Measurements from ENCODE around the genes USP46 and SCFD2.

GRCh38 chr4:44817749-44818120 lies 91.4 kb upstream of the GNPDA2 start:
- PRO-cap: no peak
- RAMPAGE, long total RNA: no peak
- RRBS: no CpG with 5 or more reads among the region's 2 CpGs

- PRO-cap: no peak
- RAMPAGE, long total RNA: no peak
- RRBS: no CpG with 5 or more reads among the region's 2 CpGs
These were observed 8.2 kb downstream of the ATP10D start for GRCh38 chr4:47493311-47493592.

DNA sequence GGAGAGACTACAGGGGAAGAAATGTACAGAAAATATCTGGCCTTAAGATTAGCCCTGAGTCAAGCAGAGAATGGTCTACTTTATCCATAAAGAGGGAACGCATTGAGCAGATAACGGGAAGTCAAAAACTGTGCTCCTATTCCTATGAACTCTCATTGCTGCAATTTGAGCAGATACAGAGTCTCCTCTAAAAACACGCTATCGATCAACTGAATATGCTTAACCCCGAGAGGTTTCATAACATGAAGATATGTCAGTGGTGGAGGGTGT lies 133.4 kb downstream of the CORIN start:
- PRO-cap: no peak
- RAMPAGE, long total RNA: no peak
- RRBS: no CpG with 5 or more reads among the region's 5 CpGs

DNA sequence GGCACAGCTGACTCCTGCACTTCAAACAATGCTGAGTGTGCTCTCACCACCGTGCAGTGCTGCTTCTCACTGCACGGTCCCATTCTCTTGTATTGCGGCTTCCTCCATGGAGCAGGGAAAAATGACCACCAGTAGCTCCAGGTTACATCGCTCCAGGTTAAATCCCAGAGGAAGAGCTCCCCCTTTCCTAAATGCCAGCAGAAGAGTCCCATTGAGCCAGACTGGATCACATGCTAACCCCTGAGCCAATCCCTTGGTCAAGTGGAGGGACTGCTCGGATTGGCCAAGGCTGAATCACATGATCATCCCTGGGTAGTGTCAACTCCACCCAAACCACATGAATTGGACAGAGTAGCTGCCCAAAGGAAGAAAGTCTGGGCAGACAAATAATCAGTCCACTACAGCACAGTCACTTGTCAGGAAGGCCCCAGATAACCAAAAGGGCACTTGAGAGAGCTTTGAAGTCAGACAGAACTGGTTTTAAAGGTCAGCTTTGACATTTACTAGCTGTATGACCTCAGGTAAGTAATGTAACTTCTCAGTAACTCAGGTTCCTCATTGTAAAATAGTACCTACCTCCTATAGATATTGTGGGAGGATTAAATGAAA lies 14.4 kb downstream of the TEC start:
- PRO-cap: no peak
- RAMPAGE, long total RNA: no peak
- RRBS: no CpG with 5 or more reads among the region's 5 CpGs

GRCh38 chr4:48603362-48603721 lies 113.3 kb downstream of the ZAR1 start:
- PRO-cap: no peak
- RAMPAGE, long total RNA: no peak

DNA sequence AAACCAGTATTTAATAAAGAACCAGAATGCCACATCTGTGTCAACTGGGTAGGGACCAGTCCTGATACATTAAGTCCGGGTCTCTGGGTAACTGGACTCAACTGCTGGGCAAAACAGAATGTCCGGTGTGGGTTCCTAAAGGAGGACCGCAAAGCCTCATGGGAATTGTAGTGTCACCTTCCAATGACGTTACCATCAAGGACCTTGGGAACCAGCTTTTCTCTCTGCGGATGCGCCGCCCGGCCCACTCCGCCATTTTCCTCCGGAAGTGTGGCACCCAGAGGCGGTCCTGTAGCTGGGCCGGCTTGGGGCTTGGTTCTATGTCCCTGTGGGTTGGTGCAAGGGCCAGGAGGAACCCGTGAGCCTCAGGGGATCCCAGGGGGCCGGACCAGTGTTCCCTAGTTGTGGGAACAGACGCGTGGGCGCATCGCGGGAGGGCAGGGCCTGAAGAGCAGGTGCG lies 175.0 kb downstream of the CWH43 start:
- PRO-cap: no peak
- RAMPAGE, long total RNA: no peak
- RRBS: no CpG with 5 or more reads among the region's 20 CpGs

DNA sequence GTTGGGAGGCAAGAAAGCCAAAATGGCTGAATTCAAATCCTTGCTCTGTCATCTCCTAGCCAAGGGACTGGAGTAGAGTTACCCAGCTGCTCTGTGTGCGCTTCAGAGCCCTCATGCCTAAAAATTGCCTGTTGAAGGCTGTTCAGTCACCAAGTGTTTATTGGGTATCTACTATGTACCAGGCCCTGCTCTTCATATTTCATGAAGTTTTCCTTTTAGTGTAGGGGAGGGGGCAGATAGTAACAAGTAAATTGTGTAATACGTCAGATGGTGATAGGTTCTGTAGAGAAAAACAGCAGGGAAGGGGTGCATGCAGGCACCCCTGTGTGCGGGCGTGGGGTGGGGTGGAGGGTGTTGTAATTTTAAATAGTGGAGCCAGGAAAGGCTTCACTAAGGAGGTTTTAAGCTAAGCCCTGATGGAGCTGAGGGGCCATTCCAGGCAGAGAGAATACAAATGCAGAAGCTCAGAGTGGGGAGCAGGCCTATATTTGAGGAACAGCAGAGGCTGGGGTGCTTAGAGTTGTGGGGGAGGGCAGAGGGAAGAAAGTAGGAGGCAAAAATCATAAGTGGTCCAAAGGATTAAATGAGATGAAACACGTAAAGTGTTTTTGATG lies 7.6 kb downstream of the DCUN1D4 start:
- PRO-cap: no peak
- RAMPAGE, long total RNA: no peak
- RRBS: no CpG with 5 or more reads among the region's 5 CpGs

- PRO-cap: no peak
- RAMPAGE, long total RNA: no peak
- RRBS: no CpG with 5 or more reads among the region's 4 CpGs
These were observed 22.1 kb downstream of the DCUN1D4 start for GRCh38 chr4:51864977-51865606.

DNA sequence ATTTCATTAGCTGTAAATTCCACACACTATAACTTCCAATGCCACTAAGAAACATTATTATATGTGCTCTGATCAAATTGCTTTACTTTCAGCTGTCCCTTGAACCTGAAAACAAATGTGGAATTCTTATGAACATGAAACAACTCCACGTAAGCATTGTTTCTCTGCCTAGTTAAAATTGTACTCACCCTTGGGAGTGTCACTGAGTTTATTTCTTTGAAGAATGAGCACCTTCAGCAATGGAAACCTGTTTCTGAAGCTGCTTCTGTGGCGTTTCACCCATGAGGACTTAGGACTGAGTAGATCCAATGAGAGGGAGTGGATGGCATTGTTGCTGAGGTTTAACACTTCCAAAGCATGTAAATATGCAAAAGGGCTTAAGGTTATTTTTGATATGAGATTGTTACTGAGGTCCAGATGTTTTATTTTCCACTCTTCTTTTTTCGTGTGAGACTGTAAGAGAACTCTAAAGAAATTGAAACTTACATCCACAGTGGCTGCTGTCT lies 3.2 kb downstream of the LRRC66 start:
- PRO-cap: no peak
- RAMPAGE, long total RNA: no peak
- RRBS: no CpG with 5 or more reads among the region's 3 CpGs

GRCh38 chr4:52017865-52018078 lies 2.4 kb downstream of the LRRC66 start:
- PRO-cap: no peak
- RAMPAGE, long total RNA: no peak
- RRBS: no CpG with 5 or more reads among the region's 1 CpG

DNA sequence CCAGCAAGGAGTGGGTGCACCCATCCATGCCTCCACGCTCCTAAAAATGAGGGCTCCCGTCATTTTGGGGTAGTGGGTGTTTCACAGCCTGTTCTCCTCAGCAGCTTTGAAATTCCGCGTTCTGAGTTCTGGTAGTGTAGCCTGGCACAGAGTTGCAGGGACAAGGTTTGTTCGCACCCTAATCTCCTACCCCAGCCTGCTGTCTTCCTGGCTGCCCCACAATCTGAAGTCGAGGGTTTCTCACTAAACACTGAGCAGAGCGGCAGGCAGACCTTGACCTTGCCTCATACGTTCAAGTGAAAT lies 112.2 kb downstream of the USP46 start:
- PRO-cap: no peak
- RAMPAGE, long total RNA: no peak
- RRBS: no CpG with 5 or more reads among the region's 8 CpGs

DNA sequence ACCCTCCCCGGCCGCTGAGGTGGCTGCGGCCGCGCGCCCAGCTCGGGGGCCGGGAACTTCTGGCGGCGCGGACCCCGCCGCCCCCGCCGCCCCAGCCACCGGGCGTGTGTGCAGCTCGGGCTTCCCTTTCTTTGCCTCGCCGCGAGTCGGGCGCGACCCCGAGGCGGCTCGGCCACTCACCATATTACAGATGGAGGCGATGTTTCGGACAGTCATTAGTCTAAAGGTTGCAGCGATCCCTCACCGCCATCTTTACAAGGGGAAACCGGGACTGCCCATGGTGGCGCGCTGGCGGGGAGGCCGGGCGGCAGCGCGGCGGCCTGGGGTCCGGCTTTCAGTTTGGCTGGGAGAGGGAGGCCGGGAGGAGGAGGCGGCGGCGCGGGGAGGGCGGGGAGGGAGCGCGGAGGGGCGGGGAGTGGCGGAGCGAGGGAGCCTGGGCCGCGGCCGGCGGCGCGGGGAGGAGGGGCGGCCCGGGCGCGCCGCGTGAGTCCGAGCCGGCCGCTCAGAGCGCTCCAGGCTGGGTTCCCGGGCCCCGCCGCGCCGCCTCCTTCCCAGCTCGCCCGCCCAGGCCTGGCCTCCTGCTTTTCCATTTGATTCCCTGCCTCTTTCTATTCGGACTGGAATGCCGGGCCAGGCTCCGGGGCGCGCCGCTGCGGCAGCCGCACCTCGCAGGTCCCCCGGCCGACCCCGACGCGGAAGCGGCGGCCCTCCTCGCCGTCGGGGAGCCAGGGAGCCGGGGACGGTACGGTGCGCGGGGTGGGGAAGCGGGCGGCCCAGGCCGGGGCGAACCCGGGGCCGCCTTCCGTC lies at the start of gene USP46:
USP46 (minus strand) TSS at position 367 of the 807 bp plus-strand sequence.
- PRO-cap: bidirectional peak, plus-strand start at position 505 of the sequence, minus-strand start at position 341 of the sequence
- RAMPAGE, long total RNA: no peak
- RRBS: 2% methylated on average over 53 of the region's 106 CpGs

- PRO-cap: no peak
- RAMPAGE, long total RNA: no peak
- RRBS: no CpG with 5 or more reads among the region's 3 CpGs
These were observed 52.1 kb downstream of the RASL11B start for GRCh38 chr4:52914112-52914641.

GRCh38 chr4:53365539-53366357 lies at the start of gene SCFD2:
Gene SCFD2, minus strand, starts transcription at chr4:53366061.
- PRO-cap: no peak
- RAMPAGE, long total RNA: no peak
- RRBS: 1% methylated on average over 10 of the region's 51 CpGs

- PRO-cap: no peak
- RAMPAGE, long total RNA: no peak
- RRBS: no CpG with 5 or more reads among the region's 4 CpGs
These were observed 23.9 kb downstream of the FIP1L1 start for GRCh38 chr4:53401324-53401818.

DNA sequence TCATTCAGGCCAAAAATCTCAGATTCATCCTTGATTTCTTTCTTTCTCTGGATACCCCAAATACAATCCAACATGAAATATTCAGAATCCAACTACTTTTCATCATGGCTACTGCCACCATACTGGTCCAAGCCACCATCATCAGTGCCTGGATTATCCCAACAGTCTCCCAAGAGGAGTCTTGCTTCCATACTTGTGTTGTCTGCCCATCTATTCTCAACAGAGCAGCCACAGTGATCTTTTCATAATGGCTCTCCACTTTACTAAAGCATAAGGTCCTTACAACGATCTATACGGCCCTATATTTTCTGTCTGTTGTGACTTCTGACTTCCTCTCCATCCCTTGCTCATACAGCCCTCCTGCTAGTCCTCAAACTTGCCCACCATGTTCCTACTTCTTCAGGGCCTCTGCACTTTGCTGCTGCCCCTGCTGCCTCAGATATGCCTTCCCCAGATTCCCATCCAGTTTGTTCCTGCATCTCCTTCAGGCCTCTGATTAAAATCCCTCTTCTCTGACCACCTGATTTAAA lies 77.6 kb downstream of the LNX1 start:
- PRO-cap: no peak
- RAMPAGE, long total RNA: no peak
- RRBS: no CpG with 5 or more reads among the region's 2 CpGs

DNA sequence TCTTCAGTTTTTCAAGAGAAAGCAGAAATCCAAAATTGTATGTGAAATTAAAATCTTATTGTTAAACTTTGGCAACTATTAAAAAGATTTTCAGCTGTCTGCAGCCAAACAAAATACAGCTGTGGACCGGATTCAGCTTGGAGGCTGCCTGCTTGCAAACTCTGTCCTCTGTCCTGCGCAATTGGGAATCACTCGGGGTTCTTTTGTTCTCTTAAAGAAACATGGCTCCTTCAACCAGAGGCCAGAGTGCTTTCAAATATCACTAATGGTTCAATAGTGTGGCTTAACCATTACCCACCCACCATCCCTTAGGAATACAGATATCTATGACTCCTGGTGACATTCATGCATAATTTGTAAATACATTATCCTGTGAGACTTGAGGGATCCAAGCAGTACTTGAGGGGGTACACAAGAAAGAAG lies 201.2 kb downstream of the CHIC2 start:
- PRO-cap: no peak
- RAMPAGE, long total RNA: no peak
- RRBS: no CpG with 5 or more reads among the region's 3 CpGs

DNA sequence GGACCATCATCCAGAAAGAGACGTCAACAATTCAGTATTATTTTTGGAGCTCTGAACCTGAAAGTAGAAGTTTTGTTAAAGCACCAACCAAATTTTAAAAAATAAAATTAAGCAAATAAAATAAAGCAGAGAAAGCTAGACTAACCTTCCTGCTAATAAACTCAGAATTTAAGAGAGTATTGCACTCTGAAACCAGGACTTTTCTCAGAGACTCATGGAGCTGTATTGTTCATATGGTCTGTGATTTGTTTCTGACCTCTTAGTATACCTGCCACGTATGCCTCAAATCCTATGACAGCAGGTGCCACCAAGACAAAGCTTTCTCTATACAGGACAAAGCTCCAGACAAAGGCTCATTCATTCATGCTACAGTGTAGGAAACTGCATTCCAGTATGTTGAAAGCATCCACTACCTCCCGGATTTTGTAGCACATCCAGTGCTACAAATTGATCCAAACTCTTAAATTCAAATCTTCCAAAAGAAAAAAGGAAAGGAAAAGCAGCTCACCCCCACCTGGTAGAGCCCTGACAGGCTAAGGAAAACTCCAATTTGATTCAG lies 178.4 kb downstream of the CHIC2 start:
- PRO-cap: no peak
- RAMPAGE, long total RNA: no peak
- RRBS: no CpG with 5 or more reads among the region's 3 CpGs

- PRO-cap: no peak
- RAMPAGE, long total RNA: no peak
- RRBS: no CpG with 5 or more reads among the region's 7 CpGs
These were observed 134.4 kb downstream of the CHIC2 start for GRCh38 chr4:53929923-53930463.

- PRO-cap: no peak
- RAMPAGE, long total RNA: no peak
- RRBS: no CpG with 5 or more reads among the region's 6 CpGs
These were observed 1.3 kb downstream of the CHIC2 start for GRCh38 chr4:54062890-54063678.